Gastroesophageal sphincter (tissue), 4 donors: ENCODE results near the gene CEP120.

GRCh38 chr5:123423074-123423768 lies at the start of gene CEP120:
Gene CEP120, minus strand, starts transcription at chr5:123423403.
- PRO-cap, result bidirectional peak, plus-strand start at chr5:123423579, minus-strand start at chr5:123423468
- RAMPAGE, long total RNA, 4 experiments, result start-site peak on the minus strand in 3 of 4 experiments, at chr5:123423335-123423368 at its widest, 66 to 124 reads per replicate

GRCh38 chr5:123511592-123511809 lies 476 bp upstream of the CSNK1G3 start:
- PRO-cap, result no peak
- RAMPAGE, long total RNA, 4 experiments, result no peak in any of the 4 experiments

GRCh38 chr5:123511810-123512049 lies 247 bp upstream of the CSNK1G3 start:
- PRO-cap, result bidirectional peak, plus-strand start at chr5:123512268, minus-strand start at chr5:123511983
- RAMPAGE, long total RNA, 4 experiments, result no peak in any of the 4 experiments

GRCh38 chr5:124651131-124652390 lies 94.9 kb downstream of the ZNF608 start:
- PRO-cap, result bidirectional peak, plus-strand start at chr5:124651816, minus-strand start at chr5:124651664
- RAMPAGE, long total RNA, 4 experiments, result no peak in any of the 4 experiments

GRCh38 chr5:124741616-124742567 lies 4.5 kb downstream of the ZNF608 start:
- PRO-cap, result bidirectional peak, plus-strand start at chr5:124742417, minus-strand start at chr5:124742297
- RAMPAGE, long total RNA, 4 experiments, result start-site peak on the minus strand in 1 of 4 experiments, at chr5:124741574-124742446 at its widest, 7 reads per replicate

DNA sequence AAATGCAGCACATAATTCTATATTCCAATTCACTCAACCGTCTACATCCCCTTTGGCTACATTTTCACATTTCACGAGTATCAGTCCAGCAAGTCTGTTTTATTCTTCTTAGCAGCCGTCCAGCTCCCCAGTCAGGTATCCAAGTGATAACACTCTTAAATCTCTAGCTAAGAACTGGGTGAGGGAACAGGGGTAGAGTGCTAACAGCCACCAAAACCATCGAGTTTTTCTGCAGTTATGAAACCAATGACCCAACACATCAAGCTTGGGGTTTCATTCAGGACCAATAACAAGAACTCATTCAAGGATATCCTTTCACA lies 3.3 kb downstream of the ZNF608 start:
- PRO-cap, result no peak
- RAMPAGE, long total RNA, 4 experiments, result no peak in any of the 4 experiments

DNA sequence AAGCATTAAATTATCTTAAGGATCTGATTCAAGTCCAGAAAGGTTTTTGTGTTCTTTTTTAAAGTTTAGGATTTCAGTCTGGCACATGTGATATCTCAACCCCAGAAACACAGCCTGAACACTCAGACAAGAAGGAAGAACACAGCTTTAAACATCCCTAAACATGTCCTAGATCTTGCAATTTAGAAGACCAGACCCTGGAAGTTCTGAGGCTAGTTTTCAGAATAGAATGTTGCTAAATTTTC lies 1.1 kb downstream of the ZNF608 start:
- PRO-cap, result unidirectional peak, plus-strand start at position 125 of the sequence
- RAMPAGE, long total RNA, 4 experiments, result no peak in any of the 4 experiments

DNA sequence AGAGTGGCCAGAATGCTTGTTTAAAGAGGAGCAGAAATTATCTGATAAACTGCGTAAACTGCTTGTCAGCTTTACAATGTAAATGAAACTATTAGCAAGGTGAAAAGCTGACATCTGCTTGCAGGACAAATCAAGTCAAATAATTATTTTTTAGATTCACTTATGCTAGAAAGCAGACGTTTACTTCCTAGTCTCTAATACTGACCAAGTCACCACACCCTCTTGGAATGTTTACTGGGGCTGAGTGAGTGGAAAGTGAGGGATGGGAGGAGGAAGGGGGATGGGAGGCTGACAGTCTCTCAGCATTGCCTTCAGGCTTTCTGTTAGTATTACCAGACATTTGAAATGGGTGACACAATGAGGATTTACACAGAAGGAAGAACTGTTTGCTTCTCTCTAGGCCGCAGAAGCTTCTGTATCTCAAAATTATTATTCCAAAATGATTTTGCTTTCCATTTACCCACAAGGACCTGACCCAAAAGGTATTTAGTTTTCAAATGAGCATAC lies 232.7 kb upstream of the ZNF608 start:
- PRO-cap, result no peak
- RAMPAGE, long total RNA, 4 experiments, result no peak in any of the 4 experiments

- PRO-cap, result no peak
- RAMPAGE, long total RNA, 4 experiments, result no peak in any of the 4 experiments
Observed at GRCh38 chr5:125026999-125027337, 280.5 kb upstream of the ZNF608 start.

DNA sequence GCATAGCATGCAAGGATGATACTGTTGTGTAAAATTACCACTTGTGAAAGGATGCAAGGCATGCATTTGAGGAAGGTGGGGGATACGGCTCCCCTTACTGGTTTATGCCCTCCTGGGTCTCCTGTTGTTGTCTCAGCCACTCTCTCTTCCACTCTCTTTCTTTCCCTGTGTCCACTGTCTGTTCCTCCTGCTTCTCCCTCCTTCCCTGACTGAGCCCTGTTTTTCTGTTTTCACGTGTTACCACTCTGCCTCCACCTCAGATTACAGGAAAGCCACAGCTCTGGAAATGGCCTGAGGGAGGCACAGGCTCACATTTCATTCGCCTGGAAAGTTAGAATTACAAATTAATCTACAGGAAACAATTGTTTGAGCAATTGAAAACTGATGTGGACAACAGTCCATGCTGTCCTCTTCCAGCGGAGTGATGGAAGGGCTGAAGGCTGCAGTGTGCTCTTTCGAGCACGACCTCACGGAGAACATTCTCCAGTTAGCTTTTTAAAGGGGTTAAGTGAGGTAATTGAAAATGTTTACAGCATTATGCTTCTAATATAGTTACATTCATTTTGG lies 444.3 kb upstream of the ZNF608 start:
- PRO-cap, result no peak
- RAMPAGE, long total RNA, 4 experiments, result no peak in any of the 4 experiments

DNA sequence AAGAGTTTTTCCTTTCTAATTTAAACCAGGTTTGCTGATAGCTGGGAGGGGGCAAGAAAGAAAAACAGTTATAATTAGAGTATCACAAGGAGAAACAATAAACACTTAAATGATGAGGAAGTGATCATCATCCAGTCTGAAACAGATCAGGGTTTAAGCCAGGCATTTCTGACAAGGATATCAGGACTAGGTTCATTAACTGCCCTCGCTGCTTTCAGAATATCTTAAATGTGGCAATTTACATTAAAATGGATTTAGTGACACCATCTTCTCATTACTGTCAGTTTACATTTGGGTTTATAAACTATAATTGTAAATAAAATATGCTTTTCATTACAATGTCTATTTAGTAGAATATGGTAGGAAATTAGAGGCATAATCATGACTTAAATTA lies 511.2 kb upstream of the ZNF608 start:
- PRO-cap, result no peak
- RAMPAGE, long total RNA, 4 experiments, result no peak in any of the 4 experiments

- PRO-cap, result unidirectional peak, plus-strand start at chr5:126480104
- RAMPAGE, long total RNA, 4 experiments, result no peak in any of the 4 experiments
Observed at GRCh38 chr5:126479631-126480338, 56.6 kb downstream of the GRAMD2B start.

DNA sequence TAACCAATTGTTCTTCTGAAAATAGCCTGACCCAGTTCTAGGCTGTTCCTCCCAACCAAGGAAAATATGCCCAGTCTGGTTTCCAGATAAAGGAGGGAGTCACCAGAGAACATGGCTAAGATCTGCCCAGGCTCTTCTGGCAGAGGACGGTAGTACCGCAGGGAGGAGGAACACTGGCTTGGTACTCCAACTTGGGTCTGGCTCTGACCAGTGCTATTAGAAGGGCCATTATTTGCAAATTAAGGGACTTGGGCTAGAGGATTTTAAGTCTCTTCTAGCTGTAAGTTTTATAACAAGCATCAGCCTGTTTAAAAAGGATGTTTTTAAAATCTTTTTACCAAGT lies 63.2 kb downstream of the GRAMD2B start:
- PRO-cap, result no peak
- RAMPAGE, long total RNA, 4 experiments, result no peak in any of the 4 experiments

DNA sequence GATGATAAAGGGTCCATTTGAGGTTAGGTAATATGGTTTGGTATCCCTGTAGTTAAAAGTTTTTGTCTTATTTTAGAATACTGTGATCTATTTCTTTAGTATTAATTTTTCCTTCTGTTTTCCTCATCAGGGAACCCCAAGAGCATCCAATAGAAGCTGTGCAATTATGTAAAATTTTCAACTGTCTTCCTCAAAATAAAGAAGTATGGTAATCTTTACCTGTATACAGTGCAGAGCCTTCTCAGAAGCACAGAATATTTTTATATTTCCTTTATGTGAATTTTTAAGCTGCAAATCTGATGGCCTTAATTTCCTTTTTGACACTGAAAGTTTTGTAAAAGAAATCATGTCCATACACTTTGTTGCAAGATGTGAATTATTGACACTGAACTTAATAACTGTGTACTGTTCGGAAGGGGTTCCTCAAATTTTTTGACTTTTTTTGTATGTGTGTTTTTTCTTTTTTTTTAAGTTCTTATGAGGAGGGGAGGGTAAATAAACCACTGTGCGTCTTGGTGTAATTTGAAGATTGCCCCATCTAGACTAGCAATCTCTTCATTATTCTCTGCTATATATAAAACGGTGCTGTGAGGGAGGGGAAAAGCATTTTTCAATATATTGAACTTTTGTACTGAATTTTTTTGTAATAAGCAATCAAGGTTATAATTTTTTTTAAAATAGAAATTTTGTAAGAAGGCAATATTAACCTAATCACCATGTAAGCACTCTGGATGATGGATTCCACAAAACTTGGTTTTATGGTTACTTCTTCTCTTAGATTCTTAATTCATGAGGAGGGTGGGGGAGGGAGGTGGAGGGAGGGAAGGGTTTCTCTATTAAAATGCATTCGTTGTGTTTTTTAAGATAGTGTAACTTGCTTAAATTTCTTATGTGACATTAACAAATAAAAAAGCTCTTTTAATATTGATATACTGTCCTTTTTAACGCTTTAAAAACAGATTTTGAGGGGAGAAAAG lies 59.4 kb downstream of the LMNB1 start:
- PRO-cap, result no peak
- RAMPAGE, long total RNA, 4 experiments, result no peak in any of the 4 experiments

DNA sequence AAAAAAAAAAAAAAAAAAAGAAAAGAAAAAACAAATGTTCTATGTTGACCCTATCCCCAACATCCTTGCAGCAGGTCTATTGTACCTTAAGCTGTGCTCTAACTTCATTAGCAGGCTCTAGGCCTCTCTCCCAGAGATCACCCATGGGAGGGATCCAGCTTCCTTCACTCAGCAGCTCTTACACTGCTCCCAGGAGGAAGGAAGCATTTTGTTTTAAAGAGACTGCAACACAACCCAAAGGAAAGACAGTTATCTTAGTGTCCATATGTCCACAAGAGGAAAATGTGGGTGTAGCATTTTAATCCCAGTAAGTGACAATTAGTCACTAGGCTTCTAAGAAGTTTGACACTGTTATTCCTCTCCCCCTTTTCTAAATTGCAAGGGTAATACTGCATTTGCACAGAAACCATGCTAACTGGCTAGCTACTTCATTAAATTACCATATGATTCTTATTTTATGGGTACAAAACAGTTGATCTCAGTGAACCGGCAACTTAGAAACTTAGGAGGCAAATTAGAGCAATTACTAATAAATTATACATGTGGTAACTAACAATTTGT lies 58.8 kb downstream of the MARCHF3 start:
- PRO-cap, result no peak
- RAMPAGE, long total RNA, 4 experiments, result no peak in any of the 4 experiments

GRCh38 chr5:127038528-127038959 lies 8.2 kb upstream of the MARCHF3 start:
- PRO-cap, result no peak
- RAMPAGE, long total RNA, 4 experiments, result no peak in any of the 4 experiments

DNA sequence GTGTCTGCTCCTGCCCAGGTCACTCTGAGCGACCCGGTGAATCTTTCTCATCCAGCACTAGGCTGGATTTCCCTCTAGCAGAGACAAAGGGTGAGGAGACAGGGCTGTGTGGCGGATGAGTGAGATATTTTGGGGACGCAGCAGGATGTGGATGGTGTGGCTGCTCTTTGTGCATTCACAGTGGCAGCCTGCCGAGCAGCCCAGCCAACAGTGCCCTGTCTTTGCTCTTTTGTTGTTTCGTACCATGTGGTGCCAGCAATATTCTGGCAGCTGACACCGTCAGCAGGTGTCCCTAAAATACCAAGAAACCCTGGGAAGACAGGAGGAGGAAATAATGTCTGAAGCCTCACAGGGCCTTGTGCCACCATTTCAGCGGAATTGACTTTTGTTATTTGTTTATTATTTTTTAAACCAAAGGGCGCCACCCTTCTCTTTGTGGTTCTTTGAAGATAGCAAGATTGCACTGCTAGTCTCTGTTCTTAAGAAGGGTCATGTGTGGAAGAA lies 141.4 kb downstream of the CCDC192 start:
- PRO-cap, result no peak
- RAMPAGE, long total RNA, 4 experiments, result no peak in any of the 4 experiments

GRCh38 chr5:127867313-127867789 lies 164.2 kb downstream of the CCDC192 start:
- PRO-cap, result no peak
- RAMPAGE, long total RNA, 4 experiments, result no peak in any of the 4 experiments

- PRO-cap, result no peak
- RAMPAGE, long total RNA, 4 experiments, result no peak in any of the 4 experiments
Observed at GRCh38 chr5:127958231-127959192, 125.1 kb upstream of the SLC12A2 start.

DNA sequence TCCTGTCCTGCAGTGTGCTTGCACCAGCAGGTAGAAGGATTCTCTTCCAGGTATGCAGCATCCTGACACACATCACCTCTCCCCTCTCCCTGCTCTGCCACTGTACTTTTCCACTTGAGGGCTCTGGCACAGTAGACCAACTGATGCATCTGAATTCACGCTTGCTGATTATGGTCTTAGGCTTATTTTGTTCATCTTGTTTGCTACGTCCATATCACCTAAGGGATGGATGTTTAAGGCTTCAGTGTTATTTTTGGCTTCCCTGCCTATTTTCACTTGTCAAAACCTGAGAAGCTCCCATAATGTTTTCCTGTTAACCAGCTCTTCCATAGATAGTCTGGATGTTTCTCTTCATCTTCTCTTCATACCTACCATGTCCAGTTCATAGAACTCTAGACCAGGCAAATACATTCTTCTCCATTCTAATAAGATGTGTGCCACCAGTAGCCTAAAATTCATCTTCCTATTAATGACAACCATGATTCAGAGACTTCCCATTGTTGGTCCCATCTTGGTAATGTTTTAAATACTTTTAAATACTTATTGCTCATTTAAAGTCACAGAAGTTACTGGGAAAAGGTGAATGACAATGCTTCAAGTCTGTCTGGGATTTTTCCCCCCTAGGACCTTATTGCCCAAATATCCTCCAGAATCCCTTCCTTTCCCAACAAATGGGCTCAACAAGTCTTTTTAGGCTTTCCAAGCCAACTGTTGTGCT lies 64.8 kb upstream of the SLC12A2 start:
- PRO-cap, result no peak
- RAMPAGE, long total RNA, 4 experiments, result no peak in any of the 4 experiments